Endothelial cell of umbilical vein (primary cell): Measurements from ENCODE around the genes HDAC8, PABPC1L2A, ATP7A and P2RY10.

DNA sequence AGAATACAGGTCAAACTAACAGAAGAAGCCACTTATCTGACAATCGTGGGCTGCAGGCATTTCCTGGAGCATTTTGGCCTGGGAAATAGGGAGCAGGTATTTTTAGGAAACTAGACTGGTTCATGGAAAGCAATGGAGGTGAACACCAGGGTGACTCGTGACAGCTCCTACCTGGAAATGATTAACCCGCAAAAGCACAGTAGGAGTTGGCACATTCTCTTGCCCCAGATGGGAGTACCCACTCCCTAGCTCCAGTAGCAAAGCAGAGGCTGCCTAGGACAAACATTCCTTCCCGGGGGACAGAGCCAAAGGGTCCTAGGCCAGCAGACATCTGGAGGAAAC is 78.8 kb upstream of the PIN4 start:
- PRO-cap = no peak
CAGE:
- cytosol, long polyA minus RNA = no peak
- cytosol, long polyA plus RNA = no peak
- long polyA plus RNA = no peak
- nucleus, long polyA minus RNA = no peak
- nucleus, long polyA plus RNA = no peak

GRCh38 chrX:72131091-72131435 is 50.5 kb upstream of the PIN4 start:
- PRO-cap = no peak
CAGE:
- cytosol, long polyA minus RNA = no peak
- cytosol, long polyA plus RNA = no peak
- long polyA plus RNA = no peak
- nucleus, long polyA minus RNA = no peak
- nucleus, long polyA plus RNA = no peak

GRCh38 chrX:72384118-72384818 is 78.6 kb upstream of the CITED1 start:
- PRO-cap = no peak
CAGE:
- cytosol, long polyA minus RNA = no peak
- cytosol, long polyA plus RNA = no peak
- long polyA plus RNA = no peak
- nucleus, long polyA minus RNA = no peak
- nucleus, long polyA plus RNA = no peak

DNA sequence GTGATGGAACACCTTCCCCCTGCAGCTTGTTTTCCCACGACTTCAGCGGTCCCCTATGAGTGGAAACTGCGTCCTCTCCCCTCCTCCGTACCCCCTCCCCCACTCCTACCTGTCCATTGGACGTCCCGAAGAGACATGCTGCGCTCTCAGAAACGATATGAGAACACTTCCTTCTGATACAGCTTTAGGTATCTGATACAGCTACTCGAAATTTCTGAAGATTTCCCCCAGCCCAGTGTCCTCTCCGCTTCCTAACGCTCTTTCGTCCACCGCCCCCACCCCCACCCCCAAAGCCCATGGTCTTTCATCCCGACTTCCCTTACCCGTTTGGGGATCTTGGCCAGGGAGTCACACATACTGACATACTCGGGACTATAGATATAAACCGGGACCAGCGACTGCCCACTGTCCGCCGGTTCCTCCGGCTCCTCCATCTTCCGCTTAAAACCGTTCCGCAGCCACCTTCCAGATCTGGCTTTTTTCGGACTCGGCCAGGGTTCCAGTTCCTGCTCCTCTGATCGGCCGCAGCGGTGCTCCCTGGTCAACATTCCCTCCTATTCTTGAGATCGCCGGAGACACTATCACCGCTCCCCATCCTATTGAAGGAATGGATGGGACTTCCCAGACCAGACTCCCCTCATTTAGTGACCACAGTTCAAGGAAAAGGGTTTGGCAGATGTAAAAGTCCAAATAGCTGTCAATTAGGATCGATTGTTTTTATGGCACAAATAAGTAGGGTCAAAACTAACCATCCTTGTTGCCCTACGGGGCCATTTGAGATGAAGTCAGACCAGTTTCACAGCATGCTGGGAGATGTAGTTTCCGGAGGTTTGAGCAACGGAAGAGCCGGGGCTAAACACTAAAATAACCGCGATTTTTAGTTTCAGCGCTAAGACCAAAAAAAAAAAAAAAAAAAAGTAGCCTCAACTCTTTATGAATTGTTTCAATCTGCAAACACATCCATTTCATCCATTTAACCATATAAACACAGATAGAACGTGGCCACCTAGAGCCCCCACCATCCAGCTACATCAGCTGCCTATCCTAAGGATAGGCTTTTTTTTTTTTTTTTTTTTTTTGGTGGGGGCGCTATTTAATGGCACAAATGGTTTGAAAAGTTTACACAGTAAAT is at the start of gene HDAC8:
Gene HDAC8, minus strand, starts transcription at position 516 of the 1,132 bp plus-strand sequence.
- PRO-cap = bidirectional peak, plus-strand start at position 547 of the sequence, minus-strand start at position 489 of the sequence; bidirectional peak, plus-strand start at position 816 of the sequence, minus-strand start at position 776 of the sequence
CAGE:
- cytosol, long polyA minus RNA = start-site peak on the minus strand centred at position 501 of the sequence, 39 bp wide, 37 reads
- cytosol, long polyA plus RNA = no peak
- long polyA plus RNA = start-site peak on the minus strand centred at position 492 of the sequence, 40 bp wide, 146 and 219 reads in 2 replicates
- nucleus, long polyA minus RNA = start-site peak on the minus strand centred at position 496 of the sequence, 50 bp wide, 684 reads
- nucleus, long polyA plus RNA = start-site peak on the minus strand centred at position 491 of the sequence, 45 bp wide, 173 and 174 reads in 2 replicates

DNA sequence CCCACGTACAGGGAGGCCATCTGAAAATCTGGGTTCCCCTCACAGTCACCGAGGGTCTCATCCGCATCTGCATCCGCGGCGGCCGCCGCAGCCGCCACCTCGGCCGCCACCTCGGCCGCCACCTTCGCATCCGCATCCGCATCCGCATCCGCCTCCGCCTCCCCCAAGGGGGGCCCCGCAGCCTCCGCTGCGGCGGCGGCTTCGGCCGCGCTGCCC is at the start of gene PABPC1L2A:
Gene PABPC1L2A, minus strand, starts transcription at position 146 of the 216 bp plus-strand sequence.
- PRO-cap = no peak
CAGE:
- cytosol, long polyA minus RNA = no peak
- cytosol, long polyA plus RNA = no peak
- long polyA plus RNA = no peak
- nucleus, long polyA minus RNA = no peak
- nucleus, long polyA plus RNA = no peak

- PRO-cap = no peak
CAGE:
- cytosol, long polyA minus RNA = no peak
- cytosol, long polyA plus RNA = no peak
- long polyA plus RNA = no peak
- nucleus, long polyA minus RNA = no peak
- nucleus, long polyA plus RNA = no peak
Observed at GRCh38 chrX:73833015-73833658, 270.1 kb downstream of the CHIC1 start.

DNA sequence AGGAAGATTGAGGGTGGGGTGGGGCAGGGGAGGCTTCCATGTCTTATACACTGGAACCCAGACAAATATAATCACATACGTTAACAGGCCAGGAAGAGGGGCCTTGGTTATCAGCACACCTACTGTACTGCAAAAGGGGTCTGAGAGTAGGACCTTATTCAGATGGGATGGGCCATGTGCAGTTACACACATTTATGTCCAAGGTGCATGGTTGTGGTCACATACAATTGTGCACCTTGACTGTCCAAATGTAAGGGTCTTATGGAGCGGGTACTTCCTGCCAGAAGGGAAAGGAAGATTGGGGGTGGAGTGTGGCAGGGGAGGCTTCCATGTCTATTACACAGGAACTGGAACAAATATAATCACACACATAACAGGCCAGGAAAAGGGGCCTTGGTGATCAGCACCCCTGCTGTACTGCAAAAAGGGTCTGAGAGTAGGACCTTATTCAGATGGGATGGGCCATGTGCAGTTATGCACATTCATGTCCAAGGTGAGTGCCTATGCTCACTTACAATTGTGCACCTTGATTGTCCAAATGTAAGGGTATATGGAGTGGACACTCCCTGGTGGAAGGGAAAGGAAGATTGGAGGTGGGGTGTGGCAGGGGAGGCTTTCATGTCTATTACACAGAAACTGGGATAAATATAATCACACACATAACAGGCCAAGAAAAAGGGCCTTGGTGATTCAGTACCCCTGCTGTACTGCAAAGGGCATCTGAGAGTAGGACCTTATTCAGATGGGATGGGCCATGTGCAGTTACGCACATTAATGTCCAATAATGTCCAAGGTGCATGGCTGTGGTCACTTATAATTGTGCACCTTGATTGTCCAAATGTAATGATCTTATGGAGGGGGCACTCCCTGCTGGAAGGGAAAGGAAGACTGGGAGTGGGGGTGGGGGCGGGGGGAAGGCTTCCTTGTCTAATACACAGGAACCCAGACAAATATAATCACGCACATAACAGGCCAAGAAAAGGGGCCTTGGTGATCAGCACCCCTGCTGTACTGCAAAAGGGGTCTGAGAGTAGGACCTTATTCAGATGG is 282.2 kb downstream of the CHIC1 start:
- PRO-cap = no peak
CAGE:
- cytosol, long polyA minus RNA = no peak
- cytosol, long polyA plus RNA = no peak
- long polyA plus RNA = no peak
- nucleus, long polyA minus RNA = no peak
- nucleus, long polyA plus RNA = no peak

DNA sequence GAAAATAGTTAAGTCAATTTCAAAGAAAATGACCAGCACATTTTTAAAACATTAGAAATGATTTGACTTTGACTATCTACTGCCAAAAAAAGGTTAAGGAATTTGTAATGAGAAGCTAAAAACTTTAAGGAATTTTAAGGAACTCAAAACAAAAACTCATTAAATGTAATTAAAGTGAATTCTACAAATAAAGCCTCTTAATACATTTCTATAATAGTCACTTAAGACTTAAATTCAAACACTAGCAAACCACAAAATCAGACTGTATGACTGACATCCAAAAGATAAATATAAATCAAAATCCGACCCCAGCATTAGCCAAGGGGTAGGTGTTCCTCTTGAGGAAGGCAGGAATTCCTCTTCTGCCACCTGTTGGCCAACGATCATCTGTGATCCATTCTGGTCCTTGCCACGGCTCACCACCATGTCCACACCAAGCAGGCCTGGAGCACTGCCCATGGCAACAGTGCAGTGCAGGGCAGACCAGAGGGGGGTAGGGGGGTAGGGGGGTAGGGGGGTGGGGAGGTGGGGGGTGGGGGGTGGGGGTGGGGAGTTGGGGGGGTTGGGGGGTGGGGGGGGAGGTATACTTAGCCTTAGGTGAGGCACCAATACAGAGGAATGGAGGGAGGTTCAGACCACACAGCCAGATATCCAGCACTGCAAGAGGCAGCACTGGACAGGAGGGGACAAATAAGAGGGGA is 287.3 kb downstream of the CHIC1 start:
- PRO-cap = no peak
CAGE:
- cytosol, long polyA minus RNA = no peak
- cytosol, long polyA plus RNA = no peak
- long polyA plus RNA = no peak
- nucleus, long polyA minus RNA = no peak
- nucleus, long polyA plus RNA = no peak

DNA sequence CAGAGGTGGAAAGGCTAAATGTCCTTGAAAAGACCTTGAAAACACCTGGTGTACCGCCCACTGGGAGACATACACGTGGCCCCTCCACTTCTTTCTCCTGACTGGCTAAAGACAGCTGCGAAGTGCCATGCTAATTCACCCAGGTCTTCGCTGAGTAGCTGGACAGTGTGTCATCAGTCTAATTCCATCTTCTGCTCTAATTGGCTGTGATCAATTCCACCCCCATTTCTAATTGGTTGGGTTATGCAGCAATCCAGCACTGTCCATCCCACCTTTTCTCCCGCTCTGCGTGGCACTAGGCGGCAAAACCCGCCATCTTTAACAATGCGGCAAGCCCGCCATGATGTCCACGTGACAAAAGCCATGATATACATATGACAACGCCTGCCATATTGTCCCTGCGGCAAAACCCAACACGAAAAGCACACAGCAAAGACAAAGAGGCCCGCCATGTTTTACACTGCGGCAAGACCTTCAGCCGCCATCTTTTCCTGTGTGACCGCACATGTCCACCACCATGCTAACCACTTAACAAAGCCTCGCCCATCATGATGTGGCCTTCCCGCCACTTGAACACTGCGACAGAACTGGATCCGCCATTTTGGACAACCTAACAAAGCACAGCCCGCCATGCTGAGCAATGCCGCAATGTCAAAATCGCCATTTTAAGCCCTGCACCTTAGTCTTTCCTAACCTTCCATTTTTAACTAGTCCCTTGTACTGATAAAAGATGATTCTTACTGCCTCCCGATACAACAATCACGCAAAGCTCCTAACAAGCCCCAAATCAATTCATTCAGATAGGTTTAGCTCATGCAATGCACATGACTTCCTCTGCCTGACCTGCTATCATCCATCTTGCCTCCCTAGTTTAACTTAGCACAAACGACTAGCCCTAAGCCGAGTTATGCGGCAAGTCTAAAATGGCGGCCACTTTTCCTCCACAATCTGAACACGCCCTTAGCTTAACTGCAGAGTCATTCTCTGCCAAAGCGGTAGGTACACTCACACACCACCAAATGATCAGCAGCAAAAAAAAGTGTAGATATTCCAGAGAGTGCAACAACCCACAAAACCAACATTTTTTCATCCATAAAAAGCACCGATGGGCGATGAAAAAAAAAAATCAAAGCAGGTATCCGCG is 288.3 kb downstream of the CHIC1 start:
- PRO-cap = no peak
CAGE:
- cytosol, long polyA minus RNA = no peak
- cytosol, long polyA plus RNA = no peak
- long polyA plus RNA = no peak
- nucleus, long polyA minus RNA = no peak
- nucleus, long polyA plus RNA = no peak

DNA sequence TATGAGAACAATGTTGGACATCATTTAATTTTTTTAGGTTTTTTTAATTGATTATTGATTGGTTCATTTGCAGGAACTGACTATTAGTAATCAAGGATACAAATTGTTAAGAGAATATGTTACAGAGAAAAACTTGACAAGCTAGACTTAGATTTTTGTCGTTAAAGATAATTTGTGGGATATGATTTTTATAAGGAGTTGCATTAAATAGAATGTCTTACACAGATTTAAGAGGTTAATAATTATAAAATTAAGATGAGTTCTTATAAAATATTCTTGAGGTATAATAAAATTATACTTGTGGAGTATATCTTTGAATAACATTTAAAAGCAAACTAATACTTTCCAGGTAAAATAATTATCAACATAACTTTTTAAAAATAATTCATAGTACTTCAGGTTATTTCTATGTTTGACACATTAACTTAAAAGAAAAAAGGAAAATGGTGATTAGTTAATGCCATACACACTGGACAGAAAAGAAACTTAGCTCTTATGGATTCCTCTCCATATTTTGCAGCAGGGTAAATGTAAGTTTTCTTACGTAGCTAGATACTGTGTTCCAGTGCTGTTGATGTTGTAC is 356.5 kb upstream of the ZCCHC13 start:
- PRO-cap = no peak
CAGE:
- cytosol, long polyA minus RNA = no peak
- cytosol, long polyA plus RNA = no peak
- long polyA plus RNA = no peak
- nucleus, long polyA minus RNA = no peak
- nucleus, long polyA plus RNA = no peak

GRCh38 chrX:74281304-74281951 is 22.6 kb upstream of the ZCCHC13 start:
- PRO-cap = no peak
CAGE:
- cytosol, long polyA minus RNA = no peak
- cytosol, long polyA plus RNA = no peak
- long polyA plus RNA = no peak
- nucleus, long polyA minus RNA = no peak
- nucleus, long polyA plus RNA = no peak

GRCh38 chrX:74743244-74744085 is 129.0 kb upstream of the RLIM start:
- PRO-cap = no peak
CAGE:
- cytosol, long polyA minus RNA = no peak
- cytosol, long polyA plus RNA = no peak
- long polyA plus RNA = no peak
- nucleus, long polyA minus RNA = no peak
- nucleus, long polyA plus RNA = no peak

DNA sequence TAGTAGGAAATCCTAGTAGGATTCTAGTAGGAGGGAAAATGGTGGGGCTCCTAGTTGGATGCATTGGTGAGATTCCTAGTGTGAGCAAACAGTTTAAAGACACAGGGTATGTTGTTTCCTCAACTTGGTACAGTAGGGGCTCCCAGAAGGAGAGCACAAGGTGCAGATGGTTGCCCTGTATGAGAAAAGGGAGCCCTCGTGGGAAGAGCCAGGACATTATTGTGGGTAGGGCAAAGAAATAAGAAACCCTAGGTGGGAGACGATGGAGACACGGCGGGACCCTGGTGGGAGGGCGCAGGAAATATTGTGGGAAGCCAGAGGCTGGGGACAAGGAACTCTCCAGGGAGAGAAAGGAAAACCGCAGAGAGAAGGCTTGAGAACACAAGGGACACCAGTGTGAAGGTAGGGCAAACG is 404 bp downstream of the ZDHHC15 start:
- PRO-cap = no peak
CAGE:
- cytosol, long polyA minus RNA = no peak
- cytosol, long polyA plus RNA = no peak
- long polyA plus RNA = no peak
- nucleus, long polyA minus RNA = no peak
- nucleus, long polyA plus RNA = no peak

DNA sequence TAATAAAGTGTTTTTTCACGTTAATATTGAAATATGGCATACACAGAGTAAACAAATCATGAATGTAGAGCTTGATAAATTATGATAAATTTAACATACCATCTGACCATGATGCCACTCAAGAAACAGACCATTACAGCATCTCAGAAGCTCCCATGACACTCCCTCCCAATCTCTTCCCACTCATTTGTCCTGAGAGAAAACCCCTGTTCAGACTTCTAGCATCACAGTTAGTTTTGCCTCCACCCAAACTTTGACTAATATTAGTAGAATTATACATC is 2.5 kb upstream of the MAGEE2 start:
- PRO-cap = no peak
CAGE:
- cytosol, long polyA minus RNA = no peak
- cytosol, long polyA plus RNA = no peak
- long polyA plus RNA = no peak
- nucleus, long polyA minus RNA = no peak
- nucleus, long polyA plus RNA = no peak

DNA sequence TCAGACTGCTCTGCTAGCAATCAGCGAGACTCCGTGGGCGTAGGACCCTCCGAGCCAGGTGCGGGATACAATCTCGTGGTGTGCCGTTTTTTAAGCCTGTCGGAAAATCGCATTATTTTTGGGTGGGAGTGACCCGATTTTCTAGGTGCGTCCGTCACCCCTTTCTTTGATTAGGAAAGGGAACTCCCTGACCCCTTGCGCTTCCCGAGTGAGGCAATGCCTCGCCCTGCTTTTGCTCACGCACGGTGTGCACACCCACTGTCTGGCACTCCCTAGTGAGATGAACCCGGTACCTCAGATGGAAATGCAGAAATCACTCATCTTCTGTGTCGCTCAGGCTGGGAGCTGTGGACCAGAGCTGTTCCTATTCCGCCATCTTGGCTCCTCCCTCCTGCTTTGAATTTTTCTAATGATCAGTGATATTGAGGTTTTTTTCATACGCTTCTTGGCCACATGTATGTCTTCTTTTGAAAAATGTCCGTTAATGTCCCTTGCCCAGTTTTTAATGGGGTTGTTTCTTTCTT is 298.2 kb downstream of the MAGEE1 start:
- PRO-cap = no peak
CAGE:
- cytosol, long polyA minus RNA = no peak
- cytosol, long polyA plus RNA = no peak
- long polyA plus RNA = no peak
- nucleus, long polyA minus RNA = no peak
- nucleus, long polyA plus RNA = no peak

DNA sequence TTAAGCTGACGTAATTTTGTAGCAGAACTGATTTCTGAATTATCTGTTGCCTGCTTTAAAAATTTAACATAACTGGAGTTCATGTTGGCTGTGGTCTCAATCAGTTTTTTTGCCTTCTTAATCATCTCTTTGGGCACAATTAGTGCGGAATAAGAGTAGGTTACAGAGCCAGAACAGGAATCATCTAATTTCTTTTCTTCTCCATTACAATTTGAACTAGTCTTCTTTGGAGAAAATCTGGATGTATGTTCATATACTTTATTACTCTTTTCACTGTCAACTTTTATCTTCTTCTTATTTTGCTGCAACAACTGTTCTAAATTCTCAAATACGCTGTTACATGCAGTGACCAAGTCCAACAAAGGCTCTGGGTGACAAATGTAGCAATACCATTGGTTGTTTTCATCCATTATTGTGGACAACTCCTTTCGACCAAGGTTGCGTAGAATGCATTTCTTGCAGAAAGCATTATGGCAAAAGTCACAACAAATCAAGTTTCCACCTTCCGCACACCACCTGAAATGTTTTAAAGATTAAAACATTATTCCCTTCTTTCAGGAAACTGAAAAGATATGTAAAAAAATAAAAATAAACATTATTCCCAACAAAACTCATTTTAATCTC is 101.8 kb downstream of the ATRX start:
- PRO-cap = no peak
CAGE:
- cytosol, long polyA minus RNA = no peak
- cytosol, long polyA plus RNA = no peak
- long polyA plus RNA = no peak
- nucleus, long polyA minus RNA = no peak
- nucleus, long polyA plus RNA = no peak

DNA sequence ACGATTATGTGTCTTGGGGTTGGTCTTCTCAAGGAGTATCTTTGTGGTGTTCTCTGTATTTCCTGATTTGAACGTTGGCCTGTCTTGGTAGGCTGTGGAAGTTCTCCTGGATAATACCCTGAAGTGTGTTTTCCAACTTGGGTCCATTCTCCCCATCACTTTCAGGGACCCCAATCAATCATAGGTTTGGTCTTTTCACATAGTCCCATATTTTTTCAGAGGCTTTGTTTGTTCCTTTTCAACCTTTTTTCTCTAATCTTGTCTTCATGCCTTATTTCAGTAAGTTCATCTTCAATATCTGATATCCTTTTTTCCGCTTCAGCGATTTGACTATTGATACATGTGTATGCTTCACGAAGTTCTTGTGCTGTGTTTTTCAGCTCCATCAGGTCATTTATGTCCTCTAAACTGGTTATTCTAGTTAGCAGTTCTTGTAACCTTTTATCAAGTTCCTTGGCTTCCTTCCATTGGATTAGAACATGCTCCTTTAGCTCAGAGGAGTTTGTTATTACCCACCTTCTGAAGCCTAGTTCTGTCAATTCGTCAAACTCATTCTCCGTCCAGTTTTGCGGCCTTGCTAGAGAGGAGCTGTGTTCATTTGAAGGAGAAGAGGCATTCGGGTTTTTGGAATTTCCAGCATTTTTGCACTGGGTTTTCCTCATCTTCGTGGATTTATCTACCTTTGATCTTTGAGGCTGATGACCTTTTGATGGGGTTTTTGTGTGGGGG is 31.1 kb downstream of the ATRX start:
- PRO-cap = no peak
CAGE:
- cytosol, long polyA minus RNA = no peak
- cytosol, long polyA plus RNA = no peak
- long polyA plus RNA = no peak
- nucleus, long polyA minus RNA = no peak
- nucleus, long polyA plus RNA = no peak

DNA sequence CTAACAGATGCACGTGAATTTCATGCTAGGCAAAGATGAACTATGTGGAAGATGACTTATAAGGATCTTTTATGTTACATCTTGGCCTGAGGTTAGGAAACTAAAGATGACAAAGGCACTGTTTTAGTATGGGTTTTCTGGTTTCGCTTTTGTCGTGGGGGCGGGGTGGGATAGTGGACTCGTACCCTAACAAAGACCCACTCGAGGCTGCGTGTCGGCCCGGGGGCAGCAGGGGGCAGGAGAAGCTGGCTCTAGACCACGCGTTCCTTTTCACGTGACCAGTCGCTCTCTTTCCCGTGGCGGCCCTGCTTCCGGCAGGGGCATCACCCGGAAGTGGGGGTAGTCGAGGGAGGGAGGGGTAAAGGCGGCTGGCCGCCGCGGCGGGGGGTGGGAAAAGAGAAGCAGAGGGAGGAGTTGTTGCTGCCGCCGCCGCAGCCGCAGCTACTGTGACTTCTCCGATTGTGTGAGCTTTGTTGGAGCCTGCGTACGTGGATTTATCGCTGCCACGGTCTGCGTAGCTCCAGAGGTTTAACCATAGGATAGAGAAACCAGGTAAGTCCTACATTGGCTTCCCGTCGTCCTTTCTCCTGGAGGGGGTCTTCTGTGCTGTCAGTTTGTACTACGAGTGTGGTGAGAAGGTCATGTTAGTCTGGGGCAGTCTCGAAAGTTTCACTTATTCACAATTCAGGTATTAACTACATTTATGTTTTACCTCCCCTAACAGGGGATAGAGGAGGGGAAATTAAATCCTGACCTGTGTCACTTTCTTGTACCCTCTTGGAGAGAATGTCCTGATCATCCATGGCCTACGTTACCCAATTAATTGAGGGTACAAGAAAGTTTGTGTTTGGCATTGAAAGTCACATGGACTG is at the start of gene ATP7A:
Gene ATP7A, plus strand, starts transcription at position 410 of the 872 bp plus-strand sequence.
- PRO-cap = bidirectional peak, plus-strand start at position 410 of the sequence, minus-strand start at position 244 of the sequence
CAGE:
- cytosol, long polyA minus RNA = start-site peak on the plus strand centred at position 455 of the sequence, 47 bp wide, 160 reads
- cytosol, long polyA plus RNA = no peak
- long polyA plus RNA = no peak
- nucleus, long polyA minus RNA = start-site peak on the plus strand centred at position 447 of the sequence, 102 bp wide, 971 reads
- nucleus, long polyA plus RNA = start-site peak on the plus strand centred at position 426 of the sequence, 81 bp wide, 117 and 209 reads in 2 replicates

GRCh38 chrX:78329387-78330121 is 2.1 kb upstream of the CYSLTR1 start:
- PRO-cap = no peak
CAGE:
- cytosol, long polyA minus RNA = no peak
- cytosol, long polyA plus RNA = no peak
- long polyA plus RNA = no peak
- nucleus, long polyA minus RNA = no peak
- nucleus, long polyA plus RNA = no peak

GRCh38 chrX:78944965-78945509 is at the start of gene P2RY10:
Gene P2RY10 (plus strand): TSS chrX:78945391.
- PRO-cap = no peak
CAGE:
- cytosol, long polyA minus RNA = no peak
- cytosol, long polyA plus RNA = no peak
- long polyA plus RNA = no peak
- nucleus, long polyA minus RNA = no peak
- nucleus, long polyA plus RNA = no peak